Right cardiac atrium (tissue), 1 donor: Measurements from ENCODE around the gene COPB2.

DNA sequence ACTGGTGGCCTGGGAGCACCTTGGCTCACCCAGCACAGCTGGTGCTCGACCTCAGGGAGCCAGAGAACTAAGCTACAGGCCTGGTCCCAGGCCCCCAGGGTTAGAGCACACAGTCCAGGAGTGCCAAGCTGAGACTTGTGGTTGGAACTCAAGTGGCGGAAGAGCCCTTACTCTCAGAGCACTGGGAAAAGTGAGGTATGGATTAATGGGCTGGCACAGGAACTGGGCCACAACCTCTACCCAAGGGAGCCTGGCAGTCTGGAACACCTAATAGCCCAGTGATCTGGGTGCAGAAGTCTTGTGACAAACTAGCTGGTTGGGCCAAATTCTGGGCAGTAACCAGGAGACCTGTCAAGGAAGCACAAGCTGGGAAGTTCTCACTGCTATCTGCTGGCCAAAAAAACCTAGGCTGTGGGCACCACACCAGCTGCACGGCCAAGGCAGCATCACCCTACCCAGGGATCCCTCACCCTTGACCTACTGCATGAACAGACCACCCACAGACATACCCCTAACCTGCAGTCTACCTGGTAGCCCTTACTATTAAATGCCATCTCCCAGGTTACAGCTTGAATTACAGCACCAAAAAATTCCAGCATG lies 79.8 kb downstream of the PPP2R3A start:
- PRO-cap: no peak

DNA sequence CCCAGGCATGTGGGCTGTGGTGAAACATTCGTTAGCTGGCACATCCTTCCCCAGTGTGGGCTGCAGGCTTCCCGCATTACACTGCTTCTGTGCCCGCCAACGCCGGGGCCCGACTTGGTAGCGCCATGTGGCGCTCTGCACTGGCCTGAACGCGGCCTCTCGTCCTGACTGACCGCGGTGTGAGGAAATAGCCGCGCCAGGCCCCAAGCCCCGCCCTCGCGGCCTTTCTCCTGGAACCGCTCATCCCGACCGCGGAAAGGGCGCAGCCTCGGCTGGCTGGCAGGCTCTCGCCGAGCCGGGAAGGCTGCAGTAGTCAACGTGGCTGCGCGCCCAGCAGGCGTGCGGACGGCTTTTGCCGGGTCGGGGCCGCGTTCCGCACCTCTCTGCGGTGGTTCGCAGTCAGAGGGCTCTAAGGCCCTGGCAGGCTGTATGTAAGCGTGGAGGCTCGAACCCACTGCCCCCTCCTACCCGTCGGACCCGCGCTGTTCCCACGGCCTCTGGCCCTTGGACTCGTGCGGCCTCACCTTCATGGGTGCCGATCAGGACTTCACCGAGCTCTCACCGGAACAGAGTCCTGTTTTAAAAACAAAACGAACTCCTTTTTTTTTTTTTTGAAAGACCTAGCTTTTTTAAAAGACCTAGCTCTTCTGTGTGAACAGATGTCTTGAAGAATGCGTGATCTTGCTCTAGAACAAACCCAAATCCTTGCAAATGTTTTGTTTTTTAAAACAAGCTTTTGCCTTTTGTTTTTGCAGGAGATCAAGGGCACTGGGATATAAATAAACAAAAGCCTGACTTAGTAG lies 751 bp upstream of the MSL2 start:
- PRO-cap: bidirectional peak, plus-strand start at position 309 of the sequence, minus-strand start at position 181 of the sequence

DNA sequence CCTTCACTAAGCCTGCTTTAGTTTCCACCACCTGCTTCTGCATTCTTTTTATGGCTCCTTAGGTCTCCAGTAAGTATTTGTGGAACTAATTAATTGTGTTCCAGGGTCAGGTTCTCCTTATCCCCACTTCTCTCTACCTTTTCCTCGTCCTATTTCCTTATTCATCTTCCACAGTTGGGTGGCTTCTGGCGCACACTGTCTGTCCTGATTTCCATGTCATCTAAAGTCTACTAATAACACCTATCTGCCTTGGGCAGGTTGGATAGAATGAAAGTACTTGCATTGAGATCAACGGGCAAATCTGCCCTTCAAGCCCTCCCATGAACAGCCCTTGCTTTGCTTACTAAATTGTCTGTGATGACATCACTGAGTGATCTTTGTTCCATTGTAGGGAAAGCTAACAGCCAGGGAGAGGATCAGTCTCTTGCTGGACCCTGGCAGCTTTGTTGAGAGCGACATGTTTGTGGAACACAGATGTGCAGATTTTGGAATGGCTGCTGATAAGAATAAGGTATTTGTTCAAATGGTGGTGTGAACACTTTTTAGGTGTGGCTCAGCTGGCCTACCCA lies 5.4 kb downstream of the PCCB start:
- PRO-cap: no peak

GRCh38 chr3:136954116-136954372 lies 3.7 kb upstream of the IL20RB start:
- PRO-cap: no peak

GRCh38 chr3:136955787-136956358 lies 1.9 kb upstream of the IL20RB start:
- PRO-cap: no peak

GRCh38 chr3:138082505-138083102 lies 32.8 kb downstream of the DZIP1L start:
- PRO-cap: no peak

- PRO-cap: no peak
Measured at GRCh38 chr3:138113312-138113765, 2.1 kb downstream of the DZIP1L start.

GRCh38 chr3:138303447-138303903 lies 26.2 kb downstream of the NME9 start:
- PRO-cap: no peak

- PRO-cap: no peak
Measured at GRCh38 chr3:138389955-138390812, 41.8 kb downstream of the MRAS start.

- PRO-cap: no peak
Measured at GRCh38 chr3:138397189-138397647, 37.2 kb upstream of the ESYT3 start.

- PRO-cap: no peak
Measured at GRCh38 chr3:138405425-138406041, 28.9 kb upstream of the ESYT3 start.

GRCh38 chr3:138588611-138589026 lies 5.4 kb downstream of the CEP70 start:
- PRO-cap: no peak

- PRO-cap: no peak
Measured at GRCh38 chr3:138862247-138862959, 27.7 kb upstream of the PIK3CB start.

GRCh38 chr3:138915806-138916530 lies 31.0 kb downstream of the FOXL2 start:
- PRO-cap: bidirectional peak, plus-strand start at chr3:138916042, minus-strand start at chr3:138916026

DNA sequence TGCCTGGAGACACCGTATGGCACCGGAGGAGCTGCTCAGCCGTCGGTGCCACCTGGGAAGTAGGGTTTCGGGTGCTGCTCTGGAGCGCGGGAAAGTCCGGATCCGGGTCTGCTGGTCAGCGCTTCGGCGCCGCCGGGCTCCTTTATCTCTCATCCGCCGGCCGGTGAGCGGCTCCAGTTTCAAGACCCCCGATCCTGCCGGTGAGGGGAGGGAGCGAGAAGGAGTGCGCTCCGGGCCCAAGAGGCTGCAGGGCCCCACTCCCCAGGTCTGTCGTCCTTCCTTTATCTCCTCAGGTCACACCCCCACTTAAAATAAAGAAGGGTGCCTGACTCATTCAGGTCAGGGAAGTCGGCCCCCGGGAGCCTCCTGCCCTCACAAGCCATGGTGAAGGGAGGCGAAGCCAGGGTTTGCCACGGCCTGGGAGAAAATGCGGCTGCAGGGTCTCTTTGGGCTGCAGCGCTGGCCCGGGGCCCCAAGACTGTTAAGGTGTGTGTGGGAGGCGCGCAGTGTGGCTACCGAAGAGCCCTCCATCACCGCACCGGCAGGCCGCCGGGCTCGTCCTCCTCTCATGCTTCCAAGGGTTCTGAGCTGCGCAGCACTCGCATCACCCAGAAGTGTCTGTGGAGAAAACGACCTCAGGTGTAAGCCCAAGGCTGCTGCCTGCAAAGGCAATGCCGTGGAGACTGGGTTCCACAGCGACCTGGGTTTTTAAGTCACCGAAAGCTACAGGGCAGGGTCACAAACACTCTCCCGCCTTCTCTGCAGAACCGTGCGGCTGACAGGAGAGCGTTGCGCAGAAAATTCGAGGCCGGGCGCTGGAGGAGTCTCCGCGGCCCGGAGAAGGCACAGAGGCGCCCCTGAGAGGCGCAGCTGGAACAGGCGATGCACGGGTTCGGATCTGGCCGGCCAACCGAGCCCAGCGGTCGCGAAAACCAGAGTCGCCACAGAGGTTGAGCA lies 8.8 kb downstream of the FOXL2 start:
- PRO-cap: no peak

- PRO-cap: no peak
Measured at GRCh38 chr3:139236444-139236813, 107.4 kb upstream of the MRPS22 start.

DNA sequence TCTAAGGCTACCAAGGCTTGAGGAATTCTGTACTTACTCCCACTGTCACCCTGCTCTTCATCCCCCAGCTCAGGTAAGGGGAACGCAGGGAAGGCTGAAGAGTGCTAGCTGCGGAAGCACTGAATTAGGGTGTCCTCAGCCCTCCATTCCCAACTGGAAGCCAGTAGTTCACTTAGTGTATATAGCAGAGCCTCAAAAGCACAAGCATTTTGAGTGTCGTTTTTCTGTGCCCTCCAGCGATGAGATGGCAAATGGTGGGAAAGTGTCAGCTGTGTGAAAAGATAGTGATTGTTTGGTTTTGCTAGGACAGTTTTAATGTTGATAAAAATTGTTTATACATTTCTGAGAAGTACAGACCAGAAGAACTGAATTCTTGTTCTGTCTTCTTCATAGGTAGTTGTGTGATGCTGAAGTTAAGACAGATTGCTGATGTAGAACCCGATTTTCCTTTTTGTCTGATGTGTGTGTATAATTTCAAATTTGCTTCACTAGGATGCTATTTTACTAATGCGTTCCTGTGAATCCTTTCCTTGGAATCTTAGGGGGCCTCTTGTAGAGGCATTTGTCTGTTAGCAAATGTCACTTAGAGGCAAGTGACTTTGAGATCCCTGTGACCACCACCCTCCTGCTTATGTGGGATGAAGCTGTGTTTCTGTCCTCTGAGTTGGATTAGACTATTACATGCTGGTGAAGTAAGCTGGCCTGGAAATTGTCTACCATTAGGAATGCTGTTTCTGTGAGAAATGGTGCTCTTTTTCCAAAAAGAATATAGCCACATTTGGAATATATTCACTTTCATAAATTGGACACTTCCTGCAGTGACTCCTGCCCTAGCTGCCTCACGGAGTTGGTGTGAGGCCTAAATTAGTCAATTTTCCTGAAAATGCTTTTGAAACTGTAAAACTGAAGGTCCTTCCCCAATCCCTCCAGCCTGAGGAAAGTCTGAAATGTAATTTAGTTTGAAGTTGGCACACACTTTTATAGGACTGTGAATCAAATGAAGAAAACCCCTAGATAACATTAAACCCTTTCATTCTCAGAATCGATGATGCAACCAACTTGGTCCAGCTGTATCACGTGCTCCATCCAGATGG lies 11.2 kb downstream of the MRPS22 start:
- PRO-cap: no peak

DNA sequence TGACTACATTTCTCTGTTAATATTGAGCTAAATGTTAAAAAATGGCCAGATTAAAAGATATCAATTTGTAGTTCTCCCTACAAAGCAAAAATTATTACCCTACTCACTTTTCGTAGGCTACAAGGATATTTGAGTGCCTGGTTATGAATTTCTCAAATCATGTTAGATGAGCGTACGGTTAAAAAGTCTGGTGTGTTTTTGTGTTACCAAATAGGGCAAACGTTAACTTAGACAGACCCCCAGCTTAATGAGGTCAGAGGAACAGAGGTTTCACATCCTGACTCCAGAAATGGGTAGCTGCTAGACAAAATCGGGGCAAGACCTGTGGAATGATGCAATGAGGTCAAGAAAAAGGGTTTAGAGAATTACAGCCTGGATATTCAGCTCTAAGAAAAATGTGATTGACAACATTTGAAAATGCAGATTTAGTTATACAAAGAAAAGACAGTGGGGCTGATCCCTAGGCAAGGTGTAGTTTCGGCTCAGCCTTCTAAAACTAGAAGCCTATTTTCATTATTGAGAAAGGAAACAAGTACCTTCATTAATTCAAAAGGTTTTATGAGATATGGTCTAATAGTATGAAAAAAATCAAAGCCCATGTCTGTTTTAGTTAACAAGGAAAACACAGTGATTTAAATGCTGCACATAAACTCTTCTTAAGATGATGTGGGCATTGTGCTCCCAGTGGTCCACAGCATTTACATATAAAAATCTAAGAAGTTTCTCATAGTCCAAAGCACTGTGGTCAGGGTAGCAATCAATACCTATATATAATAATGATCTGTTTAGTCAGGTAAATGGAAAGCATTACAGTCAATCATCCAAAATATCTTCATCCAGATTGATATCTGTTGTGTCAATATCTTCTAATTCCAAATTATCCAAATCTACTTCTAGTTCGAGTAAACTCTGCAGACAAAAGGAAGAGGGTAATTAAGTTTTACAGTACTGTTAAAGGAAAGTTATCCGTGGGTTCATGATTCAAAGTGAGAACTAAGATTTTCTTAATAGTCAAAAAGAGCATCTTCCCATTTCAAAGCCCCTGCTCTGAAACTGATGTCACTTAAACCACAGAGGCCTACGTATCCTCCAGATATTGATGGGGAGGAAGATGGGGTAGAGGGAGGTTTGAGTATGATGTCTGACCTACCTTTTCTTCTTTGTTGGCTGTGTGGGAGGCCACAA lies 13.6 kb downstream of the MRPS22 start:
- PRO-cap: no peak

- PRO-cap: no peak
Measured at GRCh38 chr3:139373516-139374053, 15.9 kb downstream of the COPB2 start.

GRCh38 chr3:139388945-139389736 lies at the start of gene COPB2:
COPB2 (minus strand) TSS chr3:139389647.
- PRO-cap: bidirectional peak, plus-strand start at chr3:139389868, minus-strand start at chr3:139389648